Mucosa of descending colon (tissue), 1 donor: ENCODE measurements around a stretch of chr14.

GRCh38 chr14:105817754-105818473 lies 291.5 kb downstream of the TMEM121 start:
- PRO-cap, result bidirectional peak, plus-strand start at chr14:105818351, minus-strand start at chr14:105818142

GRCh38 chr14:105855322-105856460 lies 329.3 kb downstream of the TMEM121 start:
- PRO-cap, result no peak

DNA sequence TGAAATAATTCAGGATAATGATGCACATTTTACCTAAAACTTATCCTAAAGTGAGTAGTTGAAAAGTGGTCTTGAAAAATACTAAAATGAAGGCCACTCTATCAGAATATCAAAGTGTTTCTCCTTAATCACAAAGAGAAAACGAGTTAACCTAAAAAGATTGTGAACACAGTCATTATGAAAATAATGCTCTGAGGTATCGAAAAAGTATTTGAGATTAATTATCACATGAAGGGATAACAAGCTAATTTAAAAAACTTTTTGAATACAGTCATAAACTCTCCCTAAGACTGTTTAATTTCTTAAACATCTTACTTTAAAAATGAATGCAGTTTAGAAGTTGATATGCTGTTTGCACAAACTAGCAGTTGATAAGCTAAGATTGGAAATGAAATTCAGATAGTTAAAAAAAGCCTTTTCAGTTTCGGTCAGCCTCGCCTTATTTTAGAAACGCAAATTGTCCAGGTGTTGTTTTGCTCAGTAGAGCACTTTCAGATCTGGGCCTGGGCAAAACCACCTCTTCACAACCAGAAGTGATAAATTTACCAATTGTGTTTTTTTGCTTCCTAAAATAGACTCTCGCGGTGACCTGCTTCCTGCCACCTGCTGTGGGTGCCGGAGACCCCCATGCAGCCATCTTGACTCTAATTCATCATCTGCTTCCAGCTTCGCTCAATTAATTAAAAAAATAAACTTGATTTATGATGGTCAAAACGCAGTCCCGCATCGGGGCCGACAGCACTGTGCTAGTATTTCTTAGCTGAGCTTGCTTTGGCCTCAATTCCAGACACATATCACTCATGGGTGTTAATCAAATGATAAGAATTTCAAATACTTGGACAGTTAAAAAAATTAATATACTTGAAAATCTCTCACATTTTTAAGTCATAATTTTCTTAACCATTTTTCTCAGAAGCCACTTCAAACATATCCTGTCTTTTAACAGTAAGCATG lies 335.5 kb downstream of the TMEM121 start:
- PRO-cap, result bidirectional peak, plus-strand start at position 711 of the sequence, minus-strand start at position 505 of the sequence

DNA sequence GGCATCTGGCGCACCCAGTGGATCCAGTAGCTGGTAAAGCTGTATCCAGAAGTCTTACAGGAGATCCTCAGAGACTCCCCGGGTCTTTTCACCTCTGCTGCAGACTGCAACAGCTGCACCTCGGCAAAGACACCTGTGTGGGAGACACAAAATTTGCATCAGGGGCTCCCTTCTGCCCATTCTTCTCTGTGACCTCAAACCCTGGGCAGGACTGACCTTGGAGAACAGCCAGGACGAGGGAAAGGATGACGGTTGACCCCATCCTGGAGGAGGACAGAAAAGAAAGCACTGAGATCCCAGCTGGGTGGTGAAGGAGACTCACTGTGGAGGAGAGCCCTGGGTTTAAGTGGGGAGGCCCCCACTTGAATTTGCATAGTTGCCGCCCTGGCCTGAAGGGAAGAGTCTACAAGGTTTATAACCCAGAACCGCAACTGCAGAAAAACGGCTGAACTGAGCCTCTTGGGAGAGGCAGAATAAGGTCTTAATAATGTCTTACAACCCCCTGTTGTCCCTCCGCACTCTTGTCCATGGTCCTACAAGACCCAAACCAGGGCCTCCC lies 1325.0 kb downstream of the TMEM121 start:
- PRO-cap, result no peak